Fibroblast of villous mesenchyme (primary cell): ENCODE measurements around a stretch of chr17.

DNA sequence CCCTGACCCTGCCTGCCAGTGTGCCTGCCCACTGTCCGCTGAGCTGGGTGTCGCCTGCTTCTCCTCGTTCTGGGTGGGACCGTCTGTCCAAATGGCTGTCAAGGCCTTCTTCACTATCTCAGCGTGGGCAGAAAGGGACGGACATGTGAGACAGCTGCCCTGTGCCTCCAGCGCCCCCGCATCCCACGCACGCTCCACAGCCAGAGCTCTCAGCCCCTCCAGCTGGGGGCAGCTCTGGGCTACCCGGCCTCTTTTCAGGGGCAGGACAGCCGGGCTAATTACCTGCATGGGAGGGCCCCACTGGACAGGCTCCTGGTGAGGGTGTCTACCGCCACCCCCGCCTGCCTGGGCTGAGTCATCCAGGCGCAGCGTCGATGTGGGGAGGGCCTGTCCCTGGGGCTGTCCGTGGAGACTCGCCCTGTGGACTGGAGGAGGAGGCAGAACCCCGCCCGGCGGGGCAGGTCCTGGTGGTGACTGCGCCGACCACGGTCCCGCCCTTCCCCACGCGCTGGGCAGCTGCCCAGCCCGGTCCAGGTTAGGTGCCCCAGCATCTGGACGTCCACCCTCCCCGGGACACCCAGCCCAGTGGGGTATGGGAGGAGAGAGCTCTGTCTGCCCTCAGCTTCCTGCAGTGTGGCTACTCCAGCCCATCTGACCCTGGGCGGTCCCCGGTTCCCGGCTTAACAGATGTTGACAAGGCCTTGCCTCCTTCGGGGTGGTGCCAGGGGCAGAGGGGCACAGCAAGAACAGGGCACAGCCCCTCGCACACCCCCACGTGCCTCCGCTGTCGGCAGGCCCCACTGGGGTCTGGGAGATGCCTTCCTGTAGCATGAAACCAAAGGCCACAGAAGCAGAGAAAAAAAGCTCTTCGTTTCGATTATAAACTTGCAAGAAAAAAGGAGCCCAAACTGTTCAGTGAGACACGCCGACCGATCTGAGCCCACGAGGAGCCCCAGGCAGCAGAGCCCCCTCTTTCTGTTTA is 5.8 kb upstream of the METRNL start:
- CAGE, long polyA plus RNA: no peak

- CAGE, long polyA plus RNA: no peak
These were observed 2.4 kb downstream of the METRNL start for GRCh38 chr17:83081678-83082380.

DNA sequence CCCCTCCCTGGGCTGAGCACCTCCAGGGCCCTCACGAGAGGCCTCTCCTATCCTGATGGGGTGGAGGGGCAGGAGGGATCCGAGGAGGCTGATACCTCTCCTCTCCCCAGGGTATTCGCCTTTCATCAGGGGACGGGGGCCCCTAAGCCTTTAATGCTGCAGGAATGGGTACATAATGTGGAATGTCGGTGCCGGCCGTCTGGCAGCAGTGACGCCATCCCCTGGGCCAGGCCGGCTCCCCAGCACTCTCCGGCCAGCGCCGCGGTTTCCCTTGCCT is 8.0 kb downstream of the METRNL start:
- CAGE, long polyA plus RNA: no peak

DNA sequence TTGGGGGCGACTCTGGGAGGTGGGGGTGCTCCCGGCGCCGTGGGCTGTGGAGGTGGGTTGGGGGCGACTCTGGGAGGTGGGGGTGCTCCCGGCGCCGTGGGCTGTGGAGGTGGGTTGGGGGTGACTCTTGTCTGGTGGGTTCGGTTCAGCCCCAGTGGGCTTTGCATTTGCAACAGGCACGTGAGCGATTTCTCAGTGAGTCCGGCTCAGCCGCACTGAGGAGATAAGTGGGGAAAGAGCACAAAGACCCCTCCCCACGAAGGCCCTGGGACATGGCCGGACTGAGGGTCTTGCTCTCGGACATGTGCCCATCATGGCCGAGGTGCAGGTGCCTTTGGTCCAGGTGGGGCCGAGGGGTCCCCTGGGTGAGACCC is 13.2 kb downstream of the METRNL start:
- CAGE, long polyA plus RNA: no peak

DNA sequence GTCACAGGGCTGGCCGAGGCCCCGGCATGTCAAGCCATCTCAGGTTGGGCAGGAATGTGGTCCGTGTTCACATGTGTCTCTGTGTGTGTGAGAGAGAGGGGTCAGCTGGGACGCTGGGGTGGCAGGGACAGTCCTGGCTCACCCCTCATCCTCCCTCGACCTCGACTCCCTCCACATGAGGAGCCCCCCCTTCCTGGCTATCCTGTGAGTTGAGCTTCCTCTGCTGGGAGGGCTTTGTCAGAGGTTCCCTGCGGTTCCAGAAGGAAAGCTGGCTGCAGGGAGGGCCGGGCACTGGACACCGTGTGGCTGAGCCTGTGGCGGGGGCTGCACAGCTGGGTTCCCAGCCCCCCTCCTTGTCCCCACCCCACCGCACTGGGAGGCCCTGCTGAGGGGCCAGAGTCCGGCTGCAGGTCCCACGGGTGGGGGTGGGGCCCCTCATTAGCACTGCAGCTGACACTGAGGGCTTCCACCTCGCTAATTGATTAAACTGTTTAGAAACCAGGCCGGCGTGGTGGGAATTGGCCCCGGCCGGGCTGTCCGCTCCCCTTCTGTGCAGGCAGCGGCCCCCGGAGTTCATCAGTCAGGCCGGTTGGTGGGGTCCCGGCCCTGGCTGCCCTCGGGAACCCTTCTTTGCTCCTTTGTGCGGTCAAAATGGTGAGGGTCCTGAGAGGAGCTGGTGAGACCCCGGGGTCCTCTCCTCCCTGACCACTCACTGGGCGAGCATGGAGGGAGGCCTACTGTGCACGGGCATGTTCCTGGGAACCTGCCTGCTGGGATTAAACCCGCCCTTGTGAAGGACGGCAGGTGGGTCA is 19.3 kb downstream of the METRNL start:
- CAGE, long polyA plus RNA: no peak

GRCh38 chr17:83103086-83104098 is 24.0 kb downstream of the METRNL start:
- CAGE, long polyA plus RNA: no peak

GRCh38 chr17:83111418-83112302 is 32.3 kb downstream of the METRNL start:
- CAGE, long polyA plus RNA: no peak

- CAGE, long polyA plus RNA: no peak
These were observed 48.3 kb downstream of the METRNL start for GRCh38 chr17:83127856-83128055.

- CAGE, long polyA plus RNA: no peak
These were observed 75.9 kb downstream of the METRNL start for GRCh38 chr17:83155023-83156086.

- CAGE, long polyA plus RNA: no peak
These were observed 124.4 kb downstream of the METRNL start for GRCh38 chr17:83203748-83204337.